AG09309 (cell line): ENCODE measurements around the genes GHR and ISL1.

- RRBS: 3% methylated on average over 11 of the region's 59 CpGs
Measured at GRCh38 chr5:42423152-42423999, at the start of gene GHR. Gene GHR, plus strand, starts transcription at chr5:42423439.

GRCh38 chr5:42554349-42554769, 131.1 kb downstream of the GHR start:
- RRBS: no CpG with 5 or more reads among the region's 2 CpGs

DNA sequence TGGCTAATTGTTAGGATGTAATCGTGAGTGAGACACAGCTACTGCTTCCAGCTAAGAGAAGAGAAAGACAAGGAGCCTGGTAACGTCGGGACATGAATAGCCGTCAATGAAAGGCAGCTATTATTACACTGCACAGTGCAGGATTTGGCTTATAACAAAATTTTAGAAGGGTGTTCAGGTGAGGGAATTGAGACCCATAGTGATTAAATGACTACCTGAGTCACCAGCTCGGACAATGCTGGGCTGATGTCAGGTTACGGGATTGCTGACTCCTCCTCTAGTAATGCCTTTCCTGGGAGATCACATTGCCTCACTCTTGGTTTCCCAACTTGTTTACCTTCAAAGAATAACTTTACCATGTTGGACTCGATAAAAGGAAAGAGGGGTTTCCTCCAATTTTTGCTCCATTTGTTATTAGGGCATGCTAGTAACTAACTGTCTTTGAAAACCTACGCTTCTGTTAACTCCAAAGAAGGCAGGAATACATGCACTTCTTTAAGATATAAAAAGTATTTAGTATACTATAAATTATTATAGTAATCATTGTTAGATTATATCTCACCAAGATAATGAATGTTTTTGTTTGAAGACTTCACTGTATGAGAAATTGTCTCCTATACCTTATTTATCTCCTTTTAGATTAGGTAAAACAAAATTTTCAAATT, 132.6 kb downstream of the GHR start:
- RRBS: no CpG with 5 or more reads among the region's 8 CpGs

DNA sequence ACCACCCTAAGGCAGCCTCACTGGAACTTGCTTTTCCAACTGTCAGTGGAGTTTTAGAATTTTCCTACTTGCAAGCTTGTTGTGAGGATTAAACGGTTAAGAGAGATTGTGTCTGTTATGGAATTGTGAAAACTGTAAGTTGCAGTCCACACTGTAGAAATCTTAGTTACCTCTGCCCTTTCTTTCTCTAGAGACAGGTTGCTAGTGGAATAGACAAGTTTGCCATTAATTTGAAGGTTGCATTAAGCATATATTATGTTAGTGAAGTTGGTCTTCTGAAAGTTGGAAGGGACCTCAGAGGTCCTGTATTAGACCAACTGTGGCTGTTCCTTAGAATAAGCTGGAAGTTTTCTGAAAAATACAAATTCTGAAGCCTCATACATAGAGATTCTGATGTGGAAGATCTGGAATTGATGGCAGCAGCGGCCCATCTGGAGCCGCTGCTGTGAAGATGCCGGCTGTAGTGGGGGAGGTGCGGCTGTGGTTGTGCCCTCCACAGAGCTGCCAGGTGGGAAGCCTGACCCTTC, 158.1 kb downstream of the GHR start:
- RRBS: no CpG with 5 or more reads among the region's 5 CpGs

DNA sequence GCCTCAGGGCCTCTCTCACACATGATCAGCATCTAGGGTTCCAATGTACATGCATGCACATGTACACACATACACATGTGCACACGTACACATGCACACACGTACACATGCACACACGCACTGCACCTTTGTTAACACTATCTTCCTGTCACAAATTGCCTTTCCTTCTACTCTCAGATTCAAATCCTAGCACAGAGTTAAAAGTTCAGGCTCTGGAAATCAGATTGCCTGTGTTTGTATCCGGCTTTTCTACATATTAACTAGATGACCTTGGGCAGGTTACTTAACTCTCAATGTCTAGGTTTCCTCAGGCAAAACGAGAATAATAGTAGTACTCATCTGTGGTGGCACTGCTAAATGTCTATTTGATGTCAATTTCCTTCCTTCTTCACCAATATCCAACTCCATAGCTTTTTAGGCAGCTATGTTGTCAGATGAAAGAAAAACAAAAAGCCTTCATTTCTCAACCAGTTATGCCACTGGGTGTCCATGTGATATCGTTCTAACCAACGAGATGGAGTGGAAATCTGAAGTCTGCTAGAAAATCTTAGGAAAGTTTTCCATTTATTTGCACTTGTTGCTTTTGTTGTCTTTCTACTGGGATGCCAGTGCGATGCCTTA, 12.9 kb upstream of the SELENOP start:
- RRBS: no CpG with 5 or more reads among the region's 8 CpGs

- RRBS: no CpG with 5 or more reads among the region's 16 CpGs
Measured at GRCh38 chr5:43045028-43046030, 5.2 kb upstream of the ANXA2R start.

DNA sequence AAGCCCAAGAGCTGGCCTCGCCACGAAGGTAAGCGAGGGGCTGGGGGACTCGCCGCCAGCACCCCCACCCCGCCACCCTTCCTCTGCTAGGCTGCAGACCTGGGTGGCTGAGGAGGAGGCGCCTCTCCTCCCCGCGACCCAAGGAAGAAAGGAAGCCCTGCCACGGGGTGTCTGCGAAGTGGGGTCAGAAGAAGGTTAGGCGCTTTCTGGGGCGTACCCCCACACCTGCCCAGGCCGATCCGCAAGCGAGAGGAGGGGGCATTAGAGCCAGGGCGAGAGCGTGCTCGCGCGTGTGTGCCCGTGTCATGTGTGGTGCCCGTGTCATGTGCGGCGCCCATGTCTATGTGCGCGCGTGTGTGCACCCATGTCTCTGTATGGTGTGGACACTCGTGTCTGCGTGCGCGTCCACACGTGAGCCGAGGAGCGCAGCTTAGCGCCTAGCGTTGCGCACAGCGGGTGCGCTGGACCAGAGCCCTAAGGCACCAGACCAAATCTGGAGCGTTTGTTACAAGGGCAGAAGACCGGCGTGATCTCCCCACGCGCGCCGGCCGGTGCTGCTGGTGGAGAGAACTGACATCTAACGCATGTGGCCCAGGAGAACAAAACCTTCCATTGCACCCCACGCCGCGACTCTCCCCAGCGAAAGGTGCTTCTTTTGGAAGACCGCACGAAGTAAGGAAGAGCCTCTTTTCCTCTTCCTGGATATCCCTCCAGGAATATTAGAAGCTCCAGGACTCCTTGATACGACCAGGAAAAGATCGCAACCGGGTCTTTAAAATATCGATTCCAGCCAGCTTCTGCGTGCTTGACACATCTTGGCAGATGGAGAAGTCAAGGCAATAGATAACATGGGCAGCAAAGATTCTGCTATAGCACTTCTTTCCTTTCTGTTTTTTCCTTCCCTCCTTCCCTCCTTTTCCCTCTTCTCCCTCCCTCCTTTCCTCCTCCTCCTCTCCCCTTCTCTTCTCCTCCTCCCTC, 648 bp downstream of the NIM1K start:
- RRBS: no CpG with 5 or more reads among the region's 60 CpGs

DNA sequence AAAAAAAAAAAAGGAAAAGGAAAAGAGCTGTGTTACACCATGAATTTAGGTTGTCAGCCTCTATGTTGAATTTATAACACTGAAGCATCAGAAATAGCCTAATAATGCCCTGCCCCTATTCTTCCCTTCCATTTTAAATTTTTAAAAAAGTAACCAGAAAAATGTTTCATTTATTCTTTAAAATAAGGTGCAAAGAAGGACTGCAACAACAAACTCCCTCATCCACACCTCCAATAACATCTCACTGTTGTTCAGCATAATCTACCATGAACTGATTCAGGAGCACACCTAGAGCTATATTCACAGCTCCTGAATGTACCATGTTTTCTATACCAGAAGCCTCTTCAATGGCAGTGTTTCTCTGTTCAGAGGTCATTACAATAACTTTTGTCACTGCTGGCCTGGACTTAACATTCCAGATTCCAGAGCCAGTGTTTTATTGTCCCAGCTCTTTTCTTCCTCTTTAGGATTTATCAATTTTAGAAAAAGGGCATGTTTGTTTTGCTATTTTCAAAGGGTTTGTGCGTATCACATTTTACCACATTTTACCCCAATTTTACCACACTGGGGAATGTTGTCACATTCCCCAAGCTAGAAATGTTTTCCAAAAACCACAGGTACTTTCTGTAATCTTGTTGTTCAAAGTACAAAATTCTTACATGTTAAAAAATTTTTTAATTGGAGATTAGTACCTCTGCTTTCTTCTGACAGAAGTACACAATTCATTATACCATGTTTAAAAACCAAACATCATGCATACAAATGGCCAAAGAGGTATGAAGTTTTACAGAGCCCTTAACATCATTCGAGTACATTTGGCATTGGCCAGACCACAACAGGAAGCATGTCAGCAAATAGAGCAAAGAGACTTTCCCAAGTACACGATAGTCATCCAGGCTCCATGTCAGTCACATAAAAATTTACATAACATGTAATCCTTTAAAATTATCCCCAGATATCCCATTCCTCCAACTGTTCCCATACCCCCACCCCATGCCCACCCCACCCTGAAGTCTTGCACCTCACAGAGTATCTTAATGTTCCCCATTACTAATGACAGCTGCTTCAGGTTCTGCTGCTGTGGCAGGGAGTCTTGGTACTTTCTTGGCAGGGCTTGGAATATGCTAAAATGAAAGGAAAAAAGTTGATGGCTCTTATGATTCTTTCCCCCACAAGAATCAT, 22.7 kb downstream of the HMGCS1 start:
- RRBS: no CpG with 5 or more reads among the region's 3 CpGs

DNA sequence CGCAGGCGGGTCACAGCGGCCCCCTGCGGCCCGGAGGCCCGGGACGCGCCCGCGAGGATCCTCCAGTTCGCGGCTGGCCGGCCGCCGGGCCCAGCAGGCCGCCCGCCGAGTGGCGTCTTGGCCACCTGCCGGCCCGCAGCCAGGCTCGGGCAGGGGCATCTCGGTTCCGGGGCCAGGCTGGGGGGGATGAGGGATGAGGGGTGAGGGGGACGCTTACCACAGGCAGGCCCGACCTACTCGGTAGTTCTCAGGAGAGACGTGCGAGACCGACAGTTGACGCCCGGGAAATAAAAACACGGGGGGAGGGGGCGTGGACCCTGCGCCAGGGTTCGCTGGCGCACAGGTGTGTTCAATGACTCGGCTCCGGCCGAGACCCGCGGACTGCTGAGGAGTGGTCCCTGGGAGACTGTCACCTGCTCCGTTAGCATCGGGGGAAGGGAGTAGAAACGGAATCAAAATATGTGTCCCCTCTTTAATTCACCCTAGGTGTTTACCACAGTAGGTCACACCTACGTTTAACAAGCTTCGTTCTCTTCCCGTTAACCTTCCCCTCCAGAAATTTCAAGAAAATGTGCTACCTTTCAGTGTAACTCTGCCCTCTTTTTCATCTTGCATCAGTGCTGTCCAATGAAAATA, 364 bp upstream of the PAIP1 start:
- RRBS: 2% methylated on average over 29 of the region's 48 CpGs

GRCh38 chr5:43618710-43619205, 15.8 kb downstream of the NNT start:
- RRBS: no CpG with 5 or more reads among the region's 1 CpG

GRCh38 chr5:44302098-44302750, 87.0 kb downstream of the FGF10 start:
- RRBS: no CpG with 5 or more reads among the region's 2 CpGs

GRCh38 chr5:44539021-44539532, 149.9 kb upstream of the FGF10 start:
- RRBS: no CpG with 5 or more reads among the region's 7 CpGs

DNA sequence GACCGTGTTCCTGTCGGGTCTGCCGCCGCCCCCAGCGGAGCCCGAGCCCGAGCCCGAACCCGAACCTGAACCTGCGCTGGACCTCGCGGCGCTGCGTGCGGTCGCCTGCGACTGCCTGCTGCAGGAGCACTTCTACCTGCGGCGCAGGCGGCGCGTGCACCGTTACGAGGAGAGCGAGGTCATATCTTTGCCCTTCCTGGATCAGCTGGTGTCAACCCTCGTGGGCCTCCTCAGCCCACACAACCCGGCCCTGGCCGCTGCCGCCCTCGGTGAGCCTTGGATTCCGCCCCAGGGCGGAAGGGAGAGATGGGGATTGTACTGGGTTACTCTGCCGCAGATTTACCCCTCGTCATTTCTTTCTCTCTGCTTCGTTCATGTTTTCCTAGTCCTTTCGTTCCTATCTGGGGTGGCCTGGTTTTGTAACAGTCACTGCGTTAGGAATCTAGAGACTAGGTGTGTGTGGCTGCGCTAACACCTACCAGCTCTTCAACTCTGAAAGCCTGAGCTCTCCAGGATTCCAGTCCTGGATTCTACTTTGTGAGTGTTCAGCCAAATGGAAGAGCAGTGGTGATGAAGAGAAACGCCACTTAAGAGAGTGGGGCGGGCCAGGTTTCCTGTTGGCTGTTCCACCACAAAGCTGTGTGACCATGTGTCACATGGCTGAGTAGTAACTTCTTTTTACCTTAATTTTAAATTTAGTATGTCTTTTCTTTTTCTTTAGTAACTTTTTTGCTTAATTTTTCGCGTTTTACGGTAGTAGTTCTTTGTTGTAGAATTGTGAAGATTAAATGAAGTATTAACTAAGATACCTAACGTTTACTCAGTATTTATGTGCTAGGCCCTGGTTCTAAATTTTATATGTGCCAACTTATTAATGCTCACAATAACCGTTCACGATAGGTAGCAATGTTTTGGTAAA, 807 bp downstream of the MRPS30 start:
- RRBS: no CpG with 5 or more reads among the region's 46 CpGs

- RRBS: no CpG with 5 or more reads among the region's 2 CpGs
Measured at GRCh38 chr5:44814844-44815298, 6.1 kb downstream of the MRPS30 start.

DNA sequence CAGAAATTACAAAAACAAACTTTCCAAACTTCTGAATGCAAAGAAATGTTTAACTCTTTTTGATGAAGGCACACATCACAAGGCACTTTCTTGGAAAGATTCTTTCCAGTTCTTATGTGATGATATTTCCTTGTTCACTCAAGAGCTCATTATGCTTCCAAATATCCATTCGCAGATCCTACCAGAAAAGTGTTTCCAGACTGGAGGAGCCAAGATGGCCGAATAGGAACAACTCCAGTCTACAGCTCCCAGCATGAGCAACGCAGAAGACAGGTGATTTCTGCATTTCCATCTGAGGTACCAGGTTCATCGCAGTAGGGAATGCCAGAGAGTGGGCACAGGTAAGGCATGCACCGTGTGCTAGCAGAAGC, 497.0 kb upstream of the HCN1 start:
- RRBS: no CpG with 5 or more reads among the region's 5 CpGs

GRCh38 chr5:51382683-51383630, at the start of gene ISL1:
Gene ISL1, plus strand, starts transcription at chr5:51383448.
- RRBS: 4% methylated on average over 27 of the region's 82 CpGs

DNA sequence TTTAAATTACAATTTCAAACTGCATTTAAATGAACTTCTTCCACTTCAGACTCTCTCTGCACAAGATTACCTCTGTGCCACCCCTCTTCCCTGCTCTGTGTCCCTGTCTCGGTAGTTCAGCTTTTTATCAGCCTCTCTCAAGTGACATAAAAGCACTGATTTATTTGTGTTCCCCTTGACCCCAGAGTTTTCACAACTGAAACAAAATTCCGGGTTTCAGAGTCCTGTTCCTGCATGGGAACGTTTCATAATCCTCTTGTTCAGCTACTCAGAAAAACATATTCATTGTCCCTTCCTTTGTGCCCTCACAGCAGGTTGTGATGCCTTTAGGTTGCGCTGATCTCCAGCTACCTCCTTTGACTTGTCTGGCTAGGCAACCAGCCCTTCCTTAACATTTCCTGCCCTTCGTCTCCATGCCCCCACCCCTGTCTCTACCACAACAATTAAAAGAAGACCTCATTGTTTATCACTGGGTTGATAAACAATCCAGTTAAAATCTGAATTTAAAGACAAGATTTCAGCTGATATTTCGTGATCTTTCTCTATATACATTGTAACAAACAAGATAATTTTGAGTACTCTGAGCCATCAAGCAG, 13.6 kb upstream of the ITGA1 start:
- RRBS: no CpG with 5 or more reads among the region's 6 CpGs

GRCh38 chr5:52777180-52777505, 10.6 kb upstream of the ITGA1 start:
- RRBS: no CpG with 5 or more reads among the region's 3 CpGs

DNA sequence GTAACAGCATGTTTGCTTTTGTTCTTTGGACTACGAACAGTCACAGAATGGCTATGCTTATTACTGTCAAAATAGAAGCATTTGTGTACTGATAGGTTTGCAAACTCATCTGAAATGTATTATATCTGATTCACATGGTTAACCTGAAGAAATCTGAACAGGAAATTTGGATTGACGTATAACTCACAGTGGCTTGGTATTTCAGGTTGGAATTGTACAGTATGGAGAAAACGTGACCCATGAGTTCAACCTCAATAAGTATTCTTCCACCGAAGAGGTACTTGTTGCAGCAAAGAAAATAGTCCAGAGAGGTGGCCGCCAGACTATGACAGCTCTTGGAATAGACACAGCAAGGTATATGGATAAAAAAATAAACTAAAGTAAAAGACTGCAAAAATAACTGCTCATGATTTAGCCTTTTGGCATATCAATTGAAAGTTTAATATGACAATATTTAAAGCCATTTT, 94.0 kb downstream of the ITGA1 start:
- RRBS: no CpG with 5 or more reads among the region's 5 CpGs